ENCODE data around the gene FERMT3.

- RRBS, result no CpG with 5 or more reads among the region's 10 CpGs
Observed at GRCh38 chr11:63805924-63806469, 7.3 kb upstream of the SPINDOC start.

GRCh38 chr11:63837747-63838293 is 1.1 kb upstream of the MARK2 start:
- RRBS, result no CpG with 5 or more reads among the region's 7 CpGs

DNA sequence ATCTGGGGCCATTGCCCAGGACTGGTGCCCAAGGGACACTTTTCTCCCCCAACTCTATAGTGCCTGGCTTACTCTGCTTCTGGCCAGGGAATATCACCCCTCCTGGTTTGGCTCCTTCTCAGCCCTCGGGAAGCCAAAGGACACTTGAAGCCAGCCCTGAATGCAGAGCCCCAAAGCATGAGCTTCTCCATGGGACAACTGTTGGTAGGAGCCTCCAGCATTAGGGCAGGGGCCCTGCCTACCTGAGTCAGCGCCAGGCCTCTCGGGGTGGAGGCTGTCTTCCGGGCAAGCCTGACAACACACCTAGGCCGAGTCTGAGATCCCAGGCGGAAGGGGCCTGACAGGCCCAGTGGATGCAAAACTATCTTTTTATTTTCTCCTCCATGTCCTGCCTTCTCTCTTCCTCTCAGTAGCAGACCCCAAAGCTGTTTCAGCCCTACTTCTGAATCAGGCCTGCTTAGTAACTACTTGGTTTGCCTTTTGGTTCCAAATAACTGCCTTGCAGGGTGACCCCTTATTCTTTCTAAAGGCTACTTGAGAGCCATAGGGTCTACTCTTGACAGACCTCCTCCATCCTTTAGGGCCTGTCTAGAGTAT is 27.6 kb downstream of the RCOR2 start:
- RRBS, result no CpG with 5 or more reads among the region's 6 CpGs

DNA sequence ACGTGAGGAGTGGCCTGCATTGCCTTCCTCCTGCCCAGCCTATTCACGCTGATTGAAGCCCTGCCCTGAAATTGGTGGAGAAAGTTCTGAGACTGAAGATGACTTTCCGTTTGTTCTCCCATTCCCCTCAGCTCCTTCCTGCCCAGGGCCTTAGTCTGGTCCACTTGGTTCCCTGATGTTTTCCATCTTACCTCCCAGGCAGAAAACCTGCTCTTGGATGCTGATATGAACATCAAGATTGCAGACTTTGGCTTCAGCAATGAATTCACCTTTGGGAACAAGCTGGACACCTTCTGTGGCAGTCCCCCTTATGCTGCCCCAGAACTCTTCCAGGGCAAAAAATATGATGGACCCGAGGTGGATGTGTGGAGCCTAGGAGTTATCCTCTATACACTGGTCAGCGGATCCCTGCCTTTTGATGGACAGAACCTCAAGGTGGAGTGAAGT is 17.3 kb downstream of the RCOR2 start:
- RRBS, result no CpG with 5 or more reads among the region's 5 CpGs

DNA sequence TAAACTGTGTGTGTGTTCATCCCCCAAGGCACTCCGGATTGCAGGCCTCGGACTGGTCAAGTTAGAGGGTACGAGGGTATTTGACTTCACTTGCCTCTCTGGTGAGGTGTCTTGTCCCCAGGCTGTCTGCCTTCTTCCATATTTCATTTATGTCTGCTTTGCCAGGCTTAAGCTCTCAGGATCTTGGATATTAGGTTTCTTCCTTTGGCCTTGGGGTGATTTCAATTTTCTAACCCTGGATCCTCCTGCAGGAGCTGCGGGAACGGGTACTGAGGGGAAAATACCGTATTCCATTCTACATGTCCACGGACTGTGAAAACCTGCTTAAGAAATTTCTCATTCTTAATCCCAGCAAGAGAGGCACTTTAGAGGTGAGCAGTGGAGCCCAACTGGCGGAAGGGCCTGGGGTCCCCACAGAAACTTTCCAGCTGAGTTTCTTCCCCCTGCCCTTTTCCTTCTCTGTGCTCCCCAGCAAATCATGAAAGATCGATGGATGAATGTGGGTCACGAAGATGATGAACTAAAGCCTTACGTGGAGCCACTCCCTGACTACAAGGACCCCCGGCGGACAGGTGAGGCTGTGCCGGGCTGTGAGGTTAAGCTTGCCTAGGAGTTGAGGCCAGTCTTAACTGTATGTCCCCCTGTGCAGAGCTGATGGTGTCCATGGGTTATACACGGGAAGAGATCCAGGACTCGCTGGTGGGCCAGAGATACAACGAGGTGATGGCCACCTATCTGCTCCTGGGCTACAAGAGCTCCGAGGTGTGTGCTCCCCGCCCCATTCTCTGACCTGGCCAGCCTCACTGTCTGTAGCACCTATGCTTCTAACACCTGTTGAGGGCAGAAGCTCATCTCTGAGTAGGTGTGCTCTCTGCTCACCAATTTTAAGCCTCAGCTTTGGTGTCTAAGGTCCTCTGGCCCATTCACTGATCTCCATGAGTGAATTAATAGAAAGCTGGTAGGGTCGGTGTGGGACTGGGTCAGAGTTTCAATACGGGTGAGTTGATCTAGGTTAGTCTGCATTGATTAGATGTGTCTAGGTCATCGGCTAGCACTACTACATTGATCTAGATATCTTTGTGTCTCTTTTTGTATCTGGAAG is 16.3 kb downstream of the RCOR2 start:
- RRBS, result no CpG with 5 or more reads among the region's 22 CpGs

DNA sequence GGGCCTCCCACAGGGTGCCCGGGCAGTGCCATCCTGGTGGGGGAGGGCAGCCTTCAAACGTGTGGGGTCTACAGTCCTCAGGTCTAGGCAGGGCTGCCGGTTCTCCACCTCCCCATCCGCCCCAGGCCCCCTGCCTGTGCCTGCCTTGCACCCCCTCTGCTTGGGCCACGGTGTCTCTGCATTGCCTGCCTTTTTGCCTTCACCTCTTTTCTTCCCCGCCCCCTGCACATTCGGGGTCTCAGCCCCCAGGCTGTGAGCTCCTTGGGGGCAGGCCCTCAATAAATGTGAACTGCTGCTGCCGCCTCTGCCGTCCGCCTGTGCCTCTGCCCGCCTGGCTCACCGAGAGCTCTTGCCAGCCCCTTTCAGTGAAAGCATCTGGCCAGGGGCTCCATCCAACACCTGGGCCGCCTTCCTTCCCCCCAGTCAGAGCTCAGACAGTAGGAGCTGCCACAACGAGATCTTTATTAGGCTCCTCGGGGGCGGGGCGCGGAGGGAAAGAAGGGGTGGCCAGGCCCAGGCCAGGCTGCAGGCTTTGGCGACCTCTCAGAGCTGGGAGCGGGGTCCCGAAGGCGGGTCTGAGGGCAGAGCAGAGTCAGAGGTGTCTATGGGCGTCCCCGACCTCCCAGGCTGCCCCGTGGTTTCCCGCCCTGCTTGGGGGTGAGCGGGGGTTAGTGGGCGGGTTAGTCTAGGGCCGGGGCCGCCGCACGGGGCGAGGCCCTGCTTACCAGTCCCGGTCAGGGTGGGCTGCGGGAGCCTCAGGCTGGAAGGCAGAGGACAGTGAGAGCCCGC is 12.1 kb downstream of the OTUB1 start:
- RRBS, result 78% methylated on average over 10 of the region's 36 CpGs

GRCh38 chr11:64000487-64001180 is 14.4 kb downstream of the OTUB1 start:
- RRBS, result 8% methylated on average over 29 of the region's 72 CpGs

DNA sequence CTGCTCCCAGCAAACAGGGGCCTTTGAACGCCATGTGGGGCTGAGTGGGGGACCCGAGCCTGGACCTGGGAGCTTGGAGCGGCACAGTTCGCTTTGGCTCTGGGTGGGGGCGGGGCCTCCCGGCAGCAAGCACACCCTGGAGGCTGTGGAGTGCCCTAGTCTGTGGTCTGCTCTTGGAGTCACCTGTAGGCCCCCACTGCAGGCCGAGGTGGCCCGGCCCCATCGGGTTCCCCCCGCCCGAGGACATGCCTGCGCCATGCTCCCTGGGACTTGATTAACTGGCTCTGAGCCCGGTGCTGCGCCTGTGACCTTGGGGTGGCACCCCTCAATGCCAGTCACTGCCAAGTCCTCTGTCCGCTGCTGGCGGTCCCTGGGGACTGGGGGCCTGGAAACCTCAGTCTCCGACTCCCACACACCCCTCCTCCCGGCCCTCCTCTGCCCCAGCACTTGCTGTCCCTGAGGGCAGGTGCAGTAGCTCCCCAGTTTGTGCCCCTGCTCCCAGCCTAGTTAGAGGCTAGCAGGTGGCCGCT is 16.7 kb upstream of the FLRT1 start:
- RRBS, result 42% methylated on average over 7 of the region's 19 CpGs

DNA sequence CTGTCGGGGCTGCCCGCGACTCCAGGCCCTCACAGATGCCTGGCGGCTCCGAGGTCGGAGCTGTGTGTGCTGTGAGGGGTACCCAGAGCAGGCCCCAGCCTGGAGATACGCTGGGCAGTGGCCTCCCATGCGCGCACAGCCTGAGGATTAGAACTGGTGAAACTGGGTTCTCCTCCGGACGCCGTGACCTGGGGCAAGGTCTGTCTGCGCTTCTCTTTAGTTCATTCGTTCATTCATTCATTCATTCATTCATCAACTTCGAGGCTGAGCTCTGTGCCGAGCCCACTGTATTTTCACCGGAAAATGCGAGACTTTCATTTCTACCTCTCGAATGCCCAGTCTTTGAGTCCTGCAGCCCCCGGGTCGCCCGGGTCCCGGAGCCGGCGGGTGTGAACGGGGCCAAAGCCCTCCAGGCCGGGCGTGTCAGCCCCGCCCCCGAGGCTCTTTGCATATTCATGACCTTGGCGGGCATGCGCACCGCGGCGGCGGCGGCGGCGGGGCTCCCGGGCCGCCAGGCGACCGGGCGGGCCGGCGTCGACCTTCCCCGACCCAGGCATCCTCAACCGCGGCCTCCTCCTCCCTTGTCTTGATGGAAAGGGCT is 24.8 kb downstream of the FLRT1 start:
- RRBS, result 18% methylated on average over 22 of the region's 50 CpGs

DNA sequence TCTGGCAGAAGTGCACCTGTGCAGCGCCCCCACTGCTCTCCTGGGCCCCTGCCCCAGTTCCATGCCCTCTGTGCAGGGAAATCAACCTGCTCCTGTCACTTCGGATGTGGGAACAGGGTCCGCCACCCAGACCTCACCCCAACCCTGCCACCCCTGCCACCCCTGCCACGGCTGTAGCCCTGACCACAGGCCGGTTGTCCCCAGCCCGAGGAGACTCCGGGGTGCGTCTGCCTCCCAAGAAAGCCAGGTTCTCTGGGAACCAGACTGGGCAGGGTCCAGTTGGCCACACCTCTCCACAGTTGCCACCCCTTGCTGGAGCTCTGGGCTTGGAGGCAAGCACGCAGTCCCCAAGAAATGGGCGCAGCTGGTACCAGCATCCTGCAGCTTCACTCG is 51.5 kb downstream of the FLRT1 start:
- RRBS, result no CpG with 5 or more reads among the region's 11 CpGs

GRCh38 chr11:64206062-64207063 is at the start of gene FERMT3:
Gene FERMT3, plus strand, starts transcription at chr11:64206721.
- RRBS, result 83% methylated on average over 2 of the region's 24 CpGs

GRCh38 chr11:64207064-64208159 is 891 bp downstream of the FERMT3 start:
- RRBS, result 55% methylated on average over 7 of the region's 44 CpGs

GRCh38 chr11:64223201-64224219 is 2.5 kb downstream of the TRPT1 start:
- RRBS, result 100% methylated on average over 1 of the region's 18 CpGs

DNA sequence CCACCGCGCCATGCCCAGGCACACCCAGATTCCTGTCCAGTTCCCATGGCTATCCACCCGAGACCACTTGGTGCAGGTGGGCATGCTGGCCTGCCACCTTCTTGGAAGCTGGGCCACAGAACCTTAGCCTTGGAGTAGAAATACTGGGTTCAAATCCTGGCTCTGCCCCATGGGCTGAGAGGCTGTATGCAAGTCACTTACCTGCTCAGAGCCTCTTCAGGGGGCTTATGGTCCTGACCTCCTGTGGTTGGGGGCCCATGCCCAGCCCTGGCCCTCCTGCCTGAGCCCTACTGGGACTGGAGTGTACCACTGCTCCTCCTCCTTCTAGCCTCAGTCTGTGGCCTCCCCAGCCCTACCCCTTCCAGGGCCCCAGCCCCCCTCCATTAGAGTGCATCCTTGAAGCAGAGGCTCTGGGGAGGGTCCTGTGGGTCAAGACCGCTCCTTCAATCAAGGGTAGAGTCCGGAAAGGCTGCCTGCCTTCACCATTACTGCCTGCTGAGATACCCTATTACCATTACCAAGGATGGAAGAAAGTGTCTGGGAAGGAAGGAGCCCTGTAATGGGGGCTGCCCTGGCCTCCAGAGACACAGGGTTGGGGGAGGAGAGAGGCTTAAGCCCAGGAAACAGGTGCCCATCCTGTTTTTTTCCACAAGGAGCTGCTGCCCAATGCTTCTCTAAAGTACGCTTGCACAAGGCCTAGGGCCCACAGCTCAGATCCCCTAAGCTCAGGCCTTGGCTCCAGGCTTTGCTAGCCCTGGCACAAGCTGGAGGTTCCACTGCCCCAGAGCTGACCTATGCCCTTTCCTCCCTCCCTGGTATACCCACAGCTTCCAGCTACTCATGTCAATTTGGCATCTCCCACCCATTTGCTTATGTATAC is 1.9 kb upstream of the PLCB3 start:
- RRBS, result no CpG with 5 or more reads among the region's 6 CpGs

- RRBS, result 3% methylated on average over 5 of the region's 26 CpGs
Observed at GRCh38 chr11:64250700-64251247, 556 bp upstream of the PLCB3 start.

DNA sequence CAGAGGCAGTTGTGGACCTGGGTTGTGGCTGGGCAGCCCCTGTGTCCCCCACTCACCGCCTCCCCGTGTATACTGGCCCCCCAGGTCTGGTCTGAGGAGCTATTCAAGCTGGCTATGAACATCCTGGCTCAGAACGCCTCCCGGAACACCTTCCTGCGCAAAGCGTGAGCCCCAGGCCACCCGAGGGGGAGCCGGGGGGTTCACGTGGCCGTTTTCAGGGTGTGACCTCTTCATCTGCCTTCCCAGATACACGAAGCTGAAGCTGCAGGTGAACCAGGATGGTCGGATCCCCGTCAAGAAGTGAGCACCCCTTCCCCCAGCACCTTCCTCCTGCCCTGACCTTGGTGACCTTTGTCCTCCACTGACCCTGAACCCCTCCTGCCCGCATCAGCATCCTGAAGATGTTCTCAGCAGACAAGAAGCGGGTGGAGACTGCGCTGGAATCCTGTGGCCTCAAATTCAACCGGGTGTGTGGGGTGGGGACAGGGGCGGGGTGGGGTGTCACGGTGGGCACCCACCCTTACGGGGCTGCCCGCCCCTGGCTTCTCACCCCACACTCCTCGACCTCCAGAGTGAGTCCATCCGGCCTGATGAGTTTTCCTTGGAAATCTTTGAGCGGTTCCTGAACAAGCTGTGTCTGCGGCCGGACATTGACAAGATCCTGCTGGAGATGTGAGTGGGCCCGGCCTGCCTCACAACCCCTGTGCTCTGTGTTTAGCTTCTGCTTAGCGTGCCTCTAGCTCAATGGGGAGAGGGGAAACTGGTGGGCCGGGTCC is 4.0 kb downstream of the PLCB3 start:
- RRBS, result 92% methylated on average over 9 of the region's 29 CpGs

DNA sequence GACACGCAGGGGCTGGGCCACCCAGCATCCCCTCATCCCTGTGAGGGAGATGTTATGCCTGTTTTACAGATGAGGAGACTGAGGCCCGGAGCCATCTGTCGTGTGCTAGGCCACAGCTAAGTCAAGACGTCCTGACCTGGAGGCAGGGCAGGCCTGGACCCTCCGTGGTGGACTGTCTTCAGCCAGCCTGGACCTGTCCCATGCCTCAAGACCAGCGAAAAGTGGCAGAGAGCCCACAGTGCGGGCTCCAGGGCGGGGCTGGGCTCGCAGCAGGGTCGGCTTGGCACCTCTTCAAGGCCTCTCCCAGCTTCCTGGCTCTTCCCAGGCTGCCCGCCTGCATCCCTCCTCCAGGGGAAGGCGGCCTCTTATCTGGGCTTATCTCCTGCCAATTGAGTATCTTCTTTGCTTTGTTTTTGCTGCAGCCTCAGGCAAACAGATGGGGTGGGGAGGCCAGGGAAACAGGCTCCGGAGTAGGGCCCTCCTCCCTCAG is 16.0 kb downstream of the BAD start:
- RRBS, result no CpG with 5 or more reads among the region's 13 CpGs

GRCh38 chr11:64315560-64316408 is 1.6 kb downstream of the TRMT112 start:
- RRBS, result no CpG with 5 or more reads among the region's 27 CpGs

DNA sequence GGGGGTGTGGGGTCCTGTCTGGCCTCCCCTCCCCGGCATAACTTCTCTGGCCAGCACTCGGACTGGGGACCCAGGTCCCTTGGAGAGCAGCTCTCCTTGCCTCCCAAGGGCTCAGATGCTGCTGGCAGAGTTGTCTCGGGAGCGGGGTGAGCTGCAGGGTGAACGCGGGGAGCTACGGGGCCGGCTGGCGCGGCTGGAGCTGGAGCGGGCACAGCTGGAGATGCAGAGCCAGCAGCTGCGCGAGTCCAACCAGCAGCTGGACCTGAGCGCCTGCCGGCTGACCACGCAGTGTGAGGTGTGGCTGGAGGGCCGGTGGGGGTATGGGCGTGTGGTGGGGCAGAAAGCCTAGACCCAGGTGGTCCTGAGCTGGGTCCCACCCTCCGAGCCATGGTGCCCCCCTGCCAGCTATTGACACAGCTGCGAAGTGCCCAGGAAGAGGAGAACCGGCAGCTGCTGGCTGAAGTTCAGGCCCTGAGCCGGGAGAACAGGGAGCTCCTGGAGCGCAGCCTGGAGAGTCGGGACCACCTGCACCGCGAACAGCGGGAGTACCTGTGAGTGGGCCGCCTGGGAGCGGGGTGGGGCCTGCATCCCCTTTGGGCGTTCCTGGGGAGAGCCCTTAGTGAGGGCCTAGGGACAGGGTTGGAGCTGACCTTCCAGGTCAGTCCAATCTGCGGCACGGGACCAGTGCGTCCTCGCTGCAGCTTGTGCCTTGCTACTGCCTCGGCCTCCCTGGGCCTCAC is 5.8 kb upstream of the RPS6KA4 start:
- RRBS, result 69% methylated on average over 8 of the region's 35 CpGs

- RRBS, result 5% methylated on average over 6 of the region's 25 CpGs
Observed at GRCh38 chr11:64355015-64356067, 3.6 kb upstream of the RPS6KA4 start.

Measured in HGPS cell (cell line).